ENCODE measurements around the gene COL20A1.

DNA sequence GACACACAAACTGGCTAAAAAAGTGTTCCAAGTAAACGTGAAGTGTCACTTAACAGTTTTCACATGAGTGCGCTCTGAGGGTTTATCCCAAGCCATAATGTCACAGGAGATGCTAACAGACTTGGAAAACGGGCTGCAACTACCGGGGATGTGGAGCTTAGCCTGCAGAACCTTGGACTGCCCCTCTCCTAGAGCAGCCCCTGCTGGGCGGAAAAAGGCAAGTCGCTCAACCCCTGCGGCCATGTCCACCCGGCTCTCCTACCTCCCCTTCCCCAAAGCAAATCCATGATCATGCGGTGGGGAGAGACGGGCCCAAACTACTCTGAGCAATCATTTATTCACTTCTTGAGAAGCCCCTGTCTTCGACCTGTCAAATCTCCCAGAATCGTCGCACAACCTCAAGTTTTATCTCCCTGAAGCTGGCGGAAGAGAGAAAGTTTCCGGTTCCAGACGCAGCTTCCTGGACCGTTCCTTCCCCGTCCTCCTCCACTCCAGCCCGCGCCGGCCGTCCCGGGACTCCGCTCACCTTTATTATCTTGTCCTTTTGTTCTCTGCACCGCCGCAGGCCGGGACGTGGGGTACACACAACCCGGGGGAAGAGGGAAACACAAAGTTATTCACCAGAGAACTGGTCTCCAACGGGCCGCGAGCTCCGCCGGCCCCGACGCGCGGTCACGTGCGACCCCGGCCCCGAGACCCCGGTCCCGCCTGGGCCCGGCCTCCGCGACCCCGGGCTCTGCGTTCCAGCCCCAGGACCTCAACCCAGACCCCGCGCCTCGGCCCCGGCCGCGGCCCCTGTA lies 680 bp downstream of the YTHDF1 start:
- PRO-cap = no peak
- RRBS = 3% methylated on average over 25 of the region's 55 CpGs

GRCh38 chr20:63293056-63293482 lies at the start of gene COL20A1:
TSS of gene COL20A1 (plus strand) at chr20:63293186.
- PRO-cap = no peak
- RRBS = 78% methylated on average over 3 of the region's 8 CpGs

GRCh38 chr20:63409359-63409859 lies 48.3 kb upstream of the CHRNA4 start:
- PRO-cap = no peak
- RRBS = no CpG with 5 or more reads among the region's 10 CpGs

DNA sequence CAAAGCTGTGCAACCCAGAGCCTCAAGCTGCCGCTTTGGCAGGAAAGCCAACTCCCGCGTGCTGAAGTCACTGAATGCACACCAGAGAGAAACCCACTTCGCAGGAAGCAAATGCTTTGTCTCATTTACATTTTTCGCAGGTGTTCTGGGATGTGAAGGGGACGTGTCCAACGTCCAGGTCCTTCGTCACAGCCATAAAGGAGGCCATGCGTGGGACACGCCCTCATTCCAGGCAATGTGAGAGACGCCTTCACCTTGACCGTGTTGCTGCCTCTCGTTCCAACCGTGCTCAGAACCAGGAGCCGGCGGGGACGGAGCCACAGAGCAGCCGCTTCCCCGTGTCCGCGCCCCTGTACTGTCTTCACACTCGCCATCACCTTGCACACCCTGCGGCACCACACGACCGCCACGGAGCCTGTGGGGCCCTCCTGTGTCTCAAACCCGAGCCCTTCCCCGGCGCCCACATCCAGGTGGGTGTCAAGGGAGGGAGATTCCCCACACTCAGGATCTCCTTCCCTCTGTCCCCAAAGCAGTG lies 24.3 kb downstream of the KCNQ2 start:
- PRO-cap = no peak
- RRBS = 67% methylated on average over 2 of the region's 29 CpGs

DNA sequence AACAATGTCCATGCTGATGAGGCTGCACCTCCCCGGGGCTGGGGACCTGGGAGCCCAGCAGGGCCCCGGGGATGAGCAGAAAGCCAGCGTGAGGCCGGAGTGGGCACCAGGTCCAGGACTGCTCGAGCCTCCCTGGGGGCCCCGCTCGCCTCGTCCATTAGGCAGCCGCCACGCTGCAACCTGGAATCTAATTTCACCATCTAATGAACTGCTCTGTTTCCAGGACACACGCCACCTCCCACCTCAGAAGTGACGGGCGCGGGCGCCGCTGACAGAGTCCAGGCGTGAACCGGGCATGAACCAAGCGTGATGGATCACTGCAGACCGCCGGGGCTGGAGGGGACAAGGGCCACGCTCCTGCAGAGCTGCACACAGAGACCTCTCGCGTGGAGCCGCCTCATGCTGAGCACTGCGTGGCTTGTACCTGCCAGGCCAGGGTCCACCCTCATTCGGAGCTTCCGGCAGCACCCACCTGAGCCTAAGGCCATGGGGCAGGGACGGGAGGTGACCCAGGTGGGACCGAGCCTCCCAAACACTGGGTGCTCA lies 15.5 kb downstream of the KCNQ2 start:
- PRO-cap = no peak
- RRBS = 30% methylated on average over 6 of the region's 30 CpGs

GRCh38 chr20:63497869-63498789 lies 754 bp downstream of the EEF1A2 start:
- PRO-cap = no peak
- RRBS = 5% methylated on average over 22 of the region's 38 CpGs

GRCh38 chr20:63500849-63501331 lies 2.0 kb upstream of the EEF1A2 start:
- PRO-cap = no peak
- RRBS = no CpG with 5 or more reads among the region's 20 CpGs

DNA sequence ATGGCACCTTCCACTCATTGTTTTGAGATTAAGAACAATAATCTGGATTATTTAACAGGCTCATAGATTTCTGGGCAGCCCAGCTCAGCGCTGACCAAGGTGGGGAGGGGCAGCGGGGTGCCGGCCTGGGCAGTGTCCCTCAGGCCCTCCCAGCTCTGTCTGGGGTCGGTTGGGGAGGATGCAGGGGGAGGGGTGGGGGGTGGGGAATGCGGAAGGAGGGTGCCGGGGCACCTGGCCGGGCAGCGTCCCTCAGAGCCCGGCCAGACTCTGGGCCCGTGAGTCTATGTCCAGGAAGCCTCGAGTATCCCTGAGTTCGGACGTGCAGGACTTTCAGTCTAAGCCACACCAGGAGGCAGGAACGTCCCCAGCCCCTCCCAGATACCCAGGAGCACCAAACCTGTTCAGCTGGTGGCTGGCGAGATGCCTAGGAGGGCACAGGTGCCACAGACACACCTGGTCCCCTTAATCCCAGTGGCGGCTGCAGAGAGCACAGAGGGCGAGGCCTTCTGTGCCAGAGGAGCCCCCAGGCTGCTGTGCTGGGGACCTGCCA lies 1.4 kb upstream of the PTK6 start:
- PRO-cap = no peak
- RRBS = no CpG with 5 or more reads among the region's 17 CpGs

DNA sequence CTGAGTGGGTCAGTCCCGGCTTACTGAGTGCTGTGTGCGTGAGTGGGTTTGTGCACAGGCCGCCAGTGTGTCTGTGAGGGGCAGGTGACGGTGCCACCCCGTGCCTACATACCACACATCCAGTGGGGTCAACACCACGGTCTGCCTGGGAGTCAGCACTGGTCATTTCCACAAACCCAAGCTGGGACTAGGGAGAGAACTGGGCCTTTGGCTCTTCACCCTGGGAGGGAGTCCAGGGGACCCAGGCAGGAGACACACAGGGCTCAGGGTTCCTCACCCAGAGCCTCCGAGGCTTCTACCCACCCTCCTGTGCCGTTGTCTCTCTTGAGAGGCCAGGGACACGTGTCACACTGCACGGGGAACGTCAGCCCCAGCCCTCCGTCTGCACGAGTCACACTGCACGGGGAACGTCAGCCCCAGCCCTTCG lies 3.0 kb upstream of the PTK6 start:
- PRO-cap = unidirectional peak, plus-strand start at position 221 of the sequence
- RRBS = no CpG with 5 or more reads among the region's 16 CpGs

DNA sequence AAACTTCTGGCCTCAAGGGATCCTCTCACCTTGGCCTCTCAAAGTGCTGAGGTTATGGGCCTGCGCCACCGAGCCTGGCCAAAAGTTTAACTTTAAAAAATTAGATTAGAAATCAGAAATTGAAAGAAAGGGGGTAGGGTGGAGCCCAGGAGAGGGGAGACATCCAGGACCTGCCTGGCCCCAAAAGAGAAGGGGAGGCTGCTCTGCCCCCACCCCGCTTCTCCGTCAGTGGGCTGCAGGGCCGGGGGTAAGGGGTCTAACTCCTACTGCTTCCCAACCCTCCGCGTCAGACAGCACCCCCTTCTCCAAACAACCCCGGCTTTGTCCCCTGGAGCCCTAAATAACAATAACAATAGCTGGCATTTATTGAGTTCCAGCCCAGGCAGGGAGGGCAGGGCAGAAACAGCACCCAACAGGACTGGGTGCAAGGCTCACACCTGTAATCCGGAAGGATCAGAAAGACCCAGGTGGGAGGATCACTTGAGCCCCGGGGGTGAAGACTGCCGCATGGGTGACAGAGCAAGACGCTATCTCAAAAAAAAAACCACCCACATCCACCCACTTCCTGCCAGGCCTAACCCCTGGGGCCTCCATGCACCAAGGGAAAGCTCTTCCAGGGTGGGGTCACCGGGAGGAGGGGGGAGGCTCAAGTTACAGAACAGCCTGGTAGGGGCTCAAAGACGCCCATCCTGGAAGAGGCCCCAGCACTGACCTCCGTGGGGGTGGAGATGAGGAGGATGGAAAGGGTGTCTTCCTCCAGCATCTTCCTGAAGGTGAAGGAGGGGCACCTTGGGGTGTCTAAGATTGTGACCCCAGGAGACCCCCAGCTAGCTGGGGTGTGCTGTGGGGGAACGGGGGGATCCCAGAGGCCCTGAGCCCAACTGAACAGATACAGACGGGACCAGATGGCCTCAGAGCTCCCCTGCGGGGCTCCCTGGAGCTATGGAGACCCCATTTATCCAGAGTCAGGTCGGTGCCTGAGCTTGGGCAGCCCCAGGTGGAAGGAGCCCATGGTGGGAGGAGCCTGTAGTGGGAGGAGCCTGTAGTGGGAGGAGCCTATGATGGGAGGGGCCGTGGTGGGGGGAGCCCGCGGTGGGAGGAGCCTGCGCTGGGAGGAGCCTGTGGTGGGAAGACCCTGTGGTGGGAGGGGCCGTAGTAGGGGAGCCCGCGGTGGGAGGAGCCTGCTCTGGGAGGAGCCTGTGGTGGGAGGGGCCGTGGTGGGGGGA lies 1.2 kb upstream of the FNDC11 start:
- PRO-cap = no peak
- RRBS = 28% methylated on average over 6 of the region's 27 CpGs

DNA sequence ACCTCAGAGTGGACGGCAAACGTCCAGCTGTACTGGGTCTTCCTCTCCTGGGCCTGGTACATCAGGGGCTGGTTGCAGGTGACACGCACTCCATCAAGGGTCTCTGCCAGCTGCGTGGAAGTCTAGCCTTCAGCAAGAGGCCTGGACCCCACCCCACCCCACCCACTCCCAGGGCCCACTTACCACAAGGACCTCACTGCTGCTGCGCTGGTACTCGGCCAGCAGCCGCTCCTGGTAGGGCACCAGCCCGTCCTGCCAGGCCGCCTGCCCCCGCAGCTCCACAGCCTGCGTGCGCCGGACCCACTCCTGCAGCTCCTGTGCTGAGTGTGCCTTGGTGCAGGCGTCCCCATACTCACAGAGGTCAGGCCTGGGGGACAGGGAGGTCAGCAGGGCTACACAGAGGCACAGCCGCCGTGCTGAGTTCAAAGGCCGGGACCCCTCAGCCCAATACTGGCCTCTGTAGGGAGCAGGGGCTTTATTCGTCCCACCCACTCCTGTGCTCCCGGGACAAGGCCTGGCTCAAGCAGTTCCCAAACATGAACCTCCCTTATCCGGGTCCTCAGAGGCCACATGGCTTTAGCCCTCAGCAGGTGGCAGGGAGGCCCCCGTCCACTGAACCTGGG lies 3.4 kb downstream of the HELZ2 start:
- PRO-cap = no peak
- RRBS = 85% methylated on average over 5 of the region's 21 CpGs

- PRO-cap = no peak
- RRBS = 7% methylated on average over 7 of the region's 39 CpGs
These were observed 1.1 kb downstream of the GMEB2 start for GRCh38 chr20:63625631-63626422.

DNA sequence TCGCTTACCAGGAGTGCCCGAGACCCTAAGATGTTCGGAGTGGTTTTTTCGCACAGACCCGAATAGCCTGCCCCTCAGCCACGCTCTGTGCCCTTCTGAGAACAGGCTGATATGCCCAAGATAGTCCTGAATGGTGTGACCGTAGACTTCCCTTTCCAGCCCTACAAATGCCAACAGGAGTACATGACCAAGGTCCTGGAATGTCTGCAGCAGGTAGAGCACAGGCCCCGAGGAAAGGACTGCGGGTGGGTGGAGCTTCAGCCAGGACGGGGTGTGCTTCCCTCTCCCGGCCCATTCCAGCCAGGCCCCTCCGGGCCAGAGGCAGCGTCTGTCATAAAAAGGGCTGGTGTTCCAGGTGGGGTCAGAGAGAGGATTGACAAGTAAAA lies 1.2 kb downstream of the RTEL1 start:
- PRO-cap = no peak
- RRBS = 20% methylated on average over 2 of the region's 13 CpGs

GRCh38 chr20:63690684-63691136 lies 5.7 kb upstream of the TNFRSF6B start:
- PRO-cap = no peak
- RRBS = 80% methylated on average over 3 of the region's 16 CpGs

DNA sequence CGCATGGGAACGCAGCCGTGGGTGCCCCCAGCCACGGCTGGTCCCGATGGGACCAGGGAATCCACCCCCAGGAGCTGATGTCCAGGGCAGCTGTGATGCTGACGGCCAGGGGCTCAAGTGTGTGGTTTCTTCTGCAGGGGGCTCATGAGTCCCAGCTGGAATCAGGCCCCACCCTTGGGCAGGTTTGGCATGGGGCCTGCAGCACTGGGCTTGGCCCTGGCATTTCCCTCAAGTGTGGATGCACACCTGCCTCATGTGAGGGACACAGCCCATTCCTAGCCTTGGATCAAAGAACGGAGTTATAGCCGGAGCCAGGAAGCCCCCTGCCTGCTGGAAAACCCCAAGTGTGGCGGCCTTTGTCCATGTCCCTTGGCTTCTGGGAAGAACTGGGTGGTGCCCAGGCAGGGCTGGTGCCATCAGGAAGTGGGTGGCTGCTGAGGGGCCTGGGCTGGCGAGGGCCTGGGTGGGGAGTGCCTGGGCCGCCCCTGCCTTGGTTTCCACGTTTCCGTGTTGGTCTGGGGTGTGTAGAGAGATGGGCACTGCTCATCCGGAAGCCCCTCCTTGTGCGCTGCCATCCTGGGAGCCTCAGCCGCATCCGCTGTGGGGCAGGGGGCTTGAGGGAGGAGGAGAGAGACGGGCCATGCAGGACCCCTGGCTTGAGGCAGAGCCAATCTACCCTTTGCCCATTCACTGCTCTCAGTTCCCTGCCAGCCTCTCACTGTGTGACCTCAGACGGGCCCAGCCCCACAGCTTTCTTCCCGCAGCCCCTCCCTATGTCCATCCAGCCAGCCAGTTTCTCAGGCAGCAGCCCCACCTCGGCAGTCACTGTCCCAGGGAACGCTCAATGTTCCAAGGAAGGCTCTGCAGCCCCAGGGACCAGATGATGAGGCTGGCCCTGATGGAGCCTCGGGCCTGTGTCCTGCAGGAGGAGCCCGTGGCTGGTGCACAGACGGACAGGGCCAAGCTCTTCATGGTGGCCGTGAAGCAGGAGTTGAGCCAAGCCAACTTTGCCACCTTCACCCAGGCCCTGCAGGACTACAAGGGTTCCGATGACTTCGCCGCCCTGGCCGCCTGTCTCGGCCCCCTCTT lies 4.2 kb upstream of the TNFRSF6B start:
- PRO-cap = no peak
- RRBS = no CpG with 5 or more reads among the region's 31 CpGs

DNA sequence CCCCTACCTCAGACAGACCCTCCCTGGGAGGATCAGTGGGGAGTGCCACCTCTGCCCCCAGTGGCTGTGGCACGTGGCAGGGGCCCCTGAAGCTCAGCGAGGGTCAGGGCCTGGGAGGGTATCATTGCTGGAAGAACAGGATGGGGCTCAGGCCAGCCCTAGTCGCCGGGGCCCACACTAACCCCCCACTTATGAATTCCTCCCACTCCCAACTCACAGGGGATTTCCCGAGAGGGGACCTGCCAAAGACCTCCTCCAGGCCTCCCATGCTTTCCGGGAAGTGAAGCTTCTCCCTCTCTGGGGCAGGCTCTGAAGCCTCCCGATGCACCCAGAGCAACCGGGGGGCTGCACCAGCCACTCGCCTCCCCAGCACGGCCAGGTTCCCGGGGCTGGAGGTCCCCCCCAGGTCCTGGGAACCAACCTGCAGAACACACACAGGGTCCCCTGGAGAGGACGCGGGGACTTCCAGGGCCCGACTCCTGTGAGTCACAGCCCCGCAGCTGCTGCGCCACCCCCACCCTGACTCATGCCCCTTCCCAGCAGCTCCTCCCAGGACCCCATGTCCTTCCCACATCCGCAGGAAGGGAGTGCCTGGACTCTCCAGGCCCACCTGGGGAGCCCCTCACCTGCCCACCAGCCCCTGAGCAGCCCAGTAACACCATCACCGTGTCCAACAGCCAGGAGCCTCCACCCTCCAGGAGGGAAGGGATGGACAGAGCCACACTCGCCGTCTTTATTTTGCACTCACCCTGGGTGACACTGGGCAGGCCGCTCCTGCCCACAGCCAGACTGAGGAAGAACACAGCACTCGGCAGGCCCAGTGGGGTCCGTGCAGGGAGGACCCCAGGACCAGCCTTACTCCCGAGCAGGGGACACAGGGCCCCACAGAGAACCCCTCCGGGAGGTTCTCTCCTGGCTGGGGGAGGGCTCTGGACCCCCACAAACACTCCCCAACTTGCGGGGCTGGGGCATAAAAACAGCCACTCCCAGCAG lies 2.6 kb downstream of the TNFRSF6B start:
- PRO-cap = no peak
- RRBS = 33% methylated on average over 8 of the region's 26 CpGs

DNA sequence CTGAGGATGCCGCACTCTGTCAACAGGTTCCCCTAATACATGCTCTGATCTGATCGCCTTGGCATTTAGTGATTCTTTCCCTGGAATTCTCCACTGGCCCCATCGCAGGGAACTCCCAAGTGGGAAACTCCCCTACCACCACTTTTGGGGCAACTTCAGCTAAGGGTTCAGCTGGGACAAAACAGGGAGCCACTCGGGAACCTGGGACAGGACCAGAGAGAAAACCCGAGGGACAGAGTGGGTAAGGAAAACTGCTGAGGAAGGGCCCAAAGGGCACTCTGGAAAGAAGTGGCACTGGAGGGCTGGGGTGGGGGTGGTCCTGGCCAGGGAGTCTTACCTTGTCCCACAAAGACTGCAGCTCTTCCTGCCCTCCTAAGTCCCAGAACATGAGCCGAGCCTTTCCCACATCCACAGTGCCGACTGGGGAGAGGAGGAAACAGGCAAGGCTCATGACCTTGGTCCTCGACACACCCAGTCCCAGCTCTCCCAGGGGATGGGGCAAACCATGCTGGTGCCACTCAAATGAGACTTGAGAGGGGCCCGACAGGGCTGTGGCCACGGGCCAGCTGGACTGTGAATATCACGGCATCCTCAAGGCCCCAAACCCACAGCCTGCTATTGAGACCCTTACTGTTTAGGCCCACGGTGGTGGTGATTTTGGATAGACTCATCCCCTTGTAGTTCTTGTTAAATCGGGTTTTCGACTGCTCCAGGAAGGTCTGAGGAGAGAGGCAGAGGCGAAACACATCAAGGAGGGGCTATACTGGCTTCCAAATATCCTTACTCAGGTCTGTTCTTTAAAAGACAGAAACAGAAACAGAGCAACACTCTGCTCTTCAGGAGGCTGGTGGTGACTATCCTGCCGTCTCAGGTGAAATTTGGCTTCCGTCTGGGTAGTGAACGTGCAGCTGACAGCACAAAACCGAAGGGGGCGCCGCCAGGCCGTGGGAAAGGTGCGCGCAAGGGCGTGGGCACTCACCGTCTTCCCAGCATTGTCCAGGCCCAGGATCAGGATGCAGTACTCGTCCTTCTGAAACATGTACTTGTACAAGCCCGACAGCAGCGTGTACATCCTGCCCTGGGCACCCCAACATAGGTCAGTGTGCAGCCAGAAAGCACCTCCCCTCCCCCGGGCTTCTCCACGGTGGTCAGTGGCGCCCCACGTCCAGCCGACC lies 1.4 kb downstream of the ARFRP1 start:
- PRO-cap = no peak
- RRBS = no CpG with 5 or more reads among the region's 34 CpGs

GRCh38 chr20:63752751-63753291 lies 13.2 kb downstream of the SLC2A4RG start:
- PRO-cap = no peak
- RRBS = no CpG with 5 or more reads among the region's 25 CpGs

- PRO-cap = no peak
- RRBS = 89% methylated on average over 3 of the region's 17 CpGs
These were observed 43.3 kb downstream of the ZBTB46 start for GRCh38 chr20:63787754-63788181.

GRCh38 chr20:63890738-63891716 lies 3.9 kb upstream of the DNAJC5 start:
- PRO-cap = no peak
- RRBS = 79% methylated on average over 7 of the region's 30 CpGs

All from kidney (tissue), 2 donors.